ENCODE measurements around a stretch of chr7.

DNA sequence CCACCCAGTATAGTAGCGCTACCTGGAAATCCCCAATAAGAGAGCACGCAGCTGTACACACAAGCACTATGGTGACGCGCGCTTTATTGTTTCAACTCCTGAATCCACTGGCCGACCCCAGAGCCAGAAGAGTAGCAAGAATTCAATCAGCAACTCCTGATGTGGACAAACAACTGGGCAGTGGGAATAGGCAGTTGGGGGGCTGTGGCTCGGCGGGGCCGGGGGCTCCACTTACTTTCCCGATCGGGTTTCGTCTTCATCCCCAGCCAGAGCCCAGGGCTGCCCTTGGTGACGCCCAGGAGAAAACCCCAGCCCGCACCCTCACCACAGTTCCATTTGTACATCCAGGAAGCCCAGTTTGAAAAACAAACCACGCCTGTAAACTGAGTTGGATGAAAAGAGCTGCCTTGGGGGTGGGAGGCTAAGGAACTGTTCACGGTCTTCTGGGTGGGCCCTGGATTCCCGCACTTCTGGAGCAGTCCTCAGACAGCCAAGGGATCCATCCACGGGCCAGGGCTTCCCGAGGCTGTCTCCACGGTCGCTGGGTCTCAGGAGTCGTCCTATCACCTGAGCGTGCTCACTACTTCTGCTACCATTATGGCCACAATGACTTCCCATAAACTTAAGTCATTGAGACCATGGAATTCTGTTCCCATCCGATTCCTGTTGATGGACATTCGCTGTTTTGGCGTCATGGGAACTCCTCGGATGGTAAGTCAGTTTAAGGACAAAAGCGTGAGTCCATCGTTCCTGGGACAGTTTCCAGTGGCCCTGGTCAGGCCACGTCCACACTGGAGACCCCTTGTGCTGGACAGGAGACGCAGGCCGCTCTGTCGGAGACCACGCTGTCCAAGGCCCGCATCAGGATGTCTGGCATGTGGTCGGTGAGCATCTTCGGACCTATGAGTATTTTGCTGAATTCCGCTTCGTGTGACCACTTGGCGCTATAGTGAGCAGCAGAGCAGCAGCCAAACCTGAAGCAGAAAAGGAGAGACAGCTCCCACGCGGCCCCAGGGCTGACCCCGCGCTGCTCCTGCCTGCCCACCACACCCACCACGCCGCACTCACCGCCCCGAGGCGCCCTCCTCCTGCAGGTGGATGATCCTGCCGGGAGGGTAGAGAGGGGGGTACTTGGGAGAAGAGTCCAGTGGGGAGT is 35.1 kb downstream of the RAC1 start:
- RRBS: 96% methylated on average over 1 of the region's 50 CpGs

DNA sequence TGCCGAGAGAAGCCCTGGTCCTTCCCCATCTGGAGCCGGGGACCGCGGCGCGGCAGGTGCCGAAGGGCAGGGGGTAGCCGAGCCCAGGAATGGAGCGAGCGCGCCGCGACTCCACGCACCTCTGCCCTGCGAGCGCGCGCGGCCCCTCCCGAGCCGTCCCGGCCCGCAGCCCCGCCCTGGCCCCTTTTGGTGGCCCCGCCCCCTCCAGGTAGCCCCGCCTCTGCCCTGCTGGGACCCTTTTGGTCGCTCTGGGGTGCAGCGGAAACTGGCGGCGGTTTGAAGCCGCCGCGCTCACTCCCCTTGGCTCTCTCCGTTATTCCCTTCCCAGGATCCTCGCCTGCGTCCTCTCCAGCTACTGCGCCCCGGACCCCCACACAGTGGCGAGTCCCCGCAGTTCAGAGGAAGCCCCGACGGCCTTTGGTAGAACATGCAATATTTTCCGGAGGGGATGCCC is 20.2 kb downstream of the GRID2IP start:
- RRBS: 2% methylated on average over 8 of the region's 43 CpGs

- RRBS: 16% methylated on average over 5 of the region's 31 CpGs
Observed at GRCh38 chr7:6536581-6537207, 14.6 kb downstream of the GRID2IP start.

DNA sequence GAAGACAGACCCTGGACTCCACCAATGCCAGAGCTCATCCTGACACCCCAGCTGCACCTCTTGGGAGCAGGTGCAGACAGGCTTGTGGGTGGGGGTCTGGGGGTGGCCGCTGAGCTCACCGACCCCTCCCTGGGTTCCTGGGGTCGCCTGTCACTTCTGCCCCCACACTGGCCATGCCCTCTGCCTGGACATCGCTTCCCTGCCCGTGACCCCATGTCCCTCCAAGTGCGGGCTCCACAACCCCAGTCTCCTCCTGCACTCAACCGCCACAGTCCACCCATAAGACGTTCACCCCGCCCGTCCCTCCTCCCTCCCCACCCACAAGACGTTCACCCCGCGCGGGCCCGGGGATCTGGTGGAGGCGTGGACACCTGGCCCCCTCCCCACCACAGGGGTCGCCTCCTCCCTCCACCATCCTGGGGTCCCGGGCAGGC is 562 bp upstream of the ZNF316 start:
- RRBS: 6% methylated on average over 4 of the region's 18 CpGs

DNA sequence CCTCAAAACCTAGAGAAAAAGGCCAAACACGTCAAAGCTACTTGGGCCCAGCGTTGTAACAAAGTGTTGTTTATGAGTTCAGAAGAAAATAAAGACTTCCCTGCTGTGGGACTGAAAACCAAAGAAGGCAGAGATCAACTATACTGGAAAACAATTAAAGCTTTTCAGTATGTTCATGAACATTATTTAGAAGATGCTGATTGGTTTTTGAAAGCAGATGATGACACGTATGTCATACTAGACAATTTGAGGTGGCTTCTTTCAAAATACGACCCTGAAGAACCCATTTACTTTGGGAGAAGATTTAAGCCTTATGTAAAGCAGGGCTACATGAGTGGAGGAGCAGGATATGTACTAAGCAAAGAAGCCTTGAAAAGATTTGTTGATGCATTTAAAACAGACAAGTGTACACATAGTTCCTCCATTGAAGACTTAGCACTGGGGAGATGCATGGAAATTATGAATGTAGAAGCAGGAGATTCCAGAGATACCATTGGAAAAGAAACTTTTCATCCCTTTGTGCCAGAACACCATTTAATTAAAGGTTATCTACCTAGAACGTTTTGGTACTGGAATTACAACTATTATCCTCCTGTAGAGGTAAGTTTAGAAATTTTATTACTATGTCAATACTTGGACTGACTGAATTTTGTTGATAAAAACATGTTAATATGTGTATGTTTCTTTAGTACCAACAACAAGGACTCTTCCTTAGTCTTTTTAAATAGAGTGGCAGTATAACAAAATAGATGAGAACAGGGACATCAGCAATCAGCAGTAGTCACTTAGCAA is 56.2 kb downstream of the C1GALT1 start:
- RRBS: no CpG with 5 or more reads among the region's 5 CpGs

GRCh38 chr7:7416232-7416722 is 119.4 kb downstream of the COL28A1 start:
- RRBS: no CpG with 5 or more reads among the region's 4 CpGs

GRCh38 chr7:7576870-7577835 is 10.5 kb downstream of the MIOS start:
- RRBS: no CpG with 5 or more reads among the region's 9 CpGs

- RRBS: no CpG with 5 or more reads among the region's 8 CpGs
Observed at GRCh38 chr7:7772209-7773047, 54.0 kb upstream of the RPA3 start.

DNA sequence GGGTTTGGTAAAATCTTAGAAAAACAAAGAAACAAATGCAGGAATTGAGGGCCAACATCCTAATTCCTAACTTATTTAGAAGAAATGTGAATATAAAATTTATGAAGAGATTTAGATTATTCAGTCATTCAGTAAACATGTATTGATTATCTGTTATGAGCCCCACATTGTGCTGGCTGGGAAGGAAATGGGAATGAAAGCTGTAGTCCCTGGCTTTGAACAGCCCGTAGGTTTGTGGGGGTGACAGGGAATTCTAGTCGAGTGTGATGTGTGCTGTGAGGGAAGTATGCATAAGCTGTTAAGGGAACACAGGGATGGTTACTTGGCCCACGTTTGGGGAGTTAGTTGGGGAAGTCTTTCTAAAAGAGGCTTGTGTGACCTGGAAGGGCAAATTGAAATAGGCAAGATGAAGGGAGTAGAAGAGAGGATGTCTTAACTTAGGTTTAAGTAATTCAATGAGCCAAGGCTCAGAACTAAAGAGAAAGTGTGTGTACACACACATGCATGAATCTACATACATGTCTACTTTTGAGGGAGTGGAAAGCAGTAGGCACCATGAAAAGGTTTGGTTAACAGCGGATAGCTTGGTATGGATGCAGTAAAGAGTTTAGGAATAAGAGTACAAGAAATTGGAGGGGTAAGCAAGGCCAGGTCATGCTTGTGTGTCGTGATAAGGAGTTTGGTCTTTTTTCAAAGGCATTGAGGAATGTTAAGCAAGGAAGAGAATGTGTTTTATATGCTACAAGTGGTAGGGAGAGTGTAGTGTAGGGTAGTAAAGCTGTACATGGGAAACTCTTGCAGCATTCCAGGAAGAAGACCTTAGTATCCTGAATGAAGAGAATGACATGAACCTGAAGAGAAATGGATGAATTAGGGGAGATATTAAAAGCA is 102.3 kb upstream of the GLCCI1 start:
- RRBS: no CpG with 5 or more reads among the region's 5 CpGs

GRCh38 chr7:8133973-8134958 is 127.7 kb downstream of the ICA1 start:
- RRBS: no CpG with 5 or more reads among the region's 11 CpGs

- RRBS: no CpG with 5 or more reads among the region's 6 CpGs
Observed at GRCh38 chr7:8232496-8233357, 29.2 kb downstream of the ICA1 start.

- RRBS: 10% methylated on average over 7 of the region's 16 CpGs
Observed at GRCh38 chr7:8262438-8262759, 432 bp upstream of the ICA1 start.

- RRBS: no CpG with 5 or more reads among the region's 41 CpGs
Observed at GRCh38 chr7:10779724-10780449, 160.1 kb downstream of the NDUFA4 start.

GRCh38 chr7:10974748-10975191 is 1.1 kb downstream of the PHF14 start:
- RRBS: no CpG with 5 or more reads among the region's 3 CpGs

DNA sequence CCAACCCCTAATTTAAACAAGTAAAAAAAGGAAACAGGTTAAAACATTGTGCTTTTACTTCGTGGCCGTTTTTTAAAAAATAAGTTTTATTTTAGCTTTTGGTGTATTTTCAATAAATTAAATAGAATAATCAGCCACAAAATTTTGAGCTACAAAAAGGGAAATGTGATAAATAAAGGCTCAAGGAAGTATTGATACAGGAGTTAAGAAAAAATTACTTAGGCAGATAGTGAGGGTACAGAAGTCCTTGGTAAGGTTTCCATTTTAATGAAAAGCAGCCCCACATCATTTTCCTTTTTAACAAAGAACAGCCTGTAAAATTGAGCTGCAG is 279.7 kb downstream of the THSD7A start:
- RRBS: no CpG with 5 or more reads among the region's 2 CpGs

DNA sequence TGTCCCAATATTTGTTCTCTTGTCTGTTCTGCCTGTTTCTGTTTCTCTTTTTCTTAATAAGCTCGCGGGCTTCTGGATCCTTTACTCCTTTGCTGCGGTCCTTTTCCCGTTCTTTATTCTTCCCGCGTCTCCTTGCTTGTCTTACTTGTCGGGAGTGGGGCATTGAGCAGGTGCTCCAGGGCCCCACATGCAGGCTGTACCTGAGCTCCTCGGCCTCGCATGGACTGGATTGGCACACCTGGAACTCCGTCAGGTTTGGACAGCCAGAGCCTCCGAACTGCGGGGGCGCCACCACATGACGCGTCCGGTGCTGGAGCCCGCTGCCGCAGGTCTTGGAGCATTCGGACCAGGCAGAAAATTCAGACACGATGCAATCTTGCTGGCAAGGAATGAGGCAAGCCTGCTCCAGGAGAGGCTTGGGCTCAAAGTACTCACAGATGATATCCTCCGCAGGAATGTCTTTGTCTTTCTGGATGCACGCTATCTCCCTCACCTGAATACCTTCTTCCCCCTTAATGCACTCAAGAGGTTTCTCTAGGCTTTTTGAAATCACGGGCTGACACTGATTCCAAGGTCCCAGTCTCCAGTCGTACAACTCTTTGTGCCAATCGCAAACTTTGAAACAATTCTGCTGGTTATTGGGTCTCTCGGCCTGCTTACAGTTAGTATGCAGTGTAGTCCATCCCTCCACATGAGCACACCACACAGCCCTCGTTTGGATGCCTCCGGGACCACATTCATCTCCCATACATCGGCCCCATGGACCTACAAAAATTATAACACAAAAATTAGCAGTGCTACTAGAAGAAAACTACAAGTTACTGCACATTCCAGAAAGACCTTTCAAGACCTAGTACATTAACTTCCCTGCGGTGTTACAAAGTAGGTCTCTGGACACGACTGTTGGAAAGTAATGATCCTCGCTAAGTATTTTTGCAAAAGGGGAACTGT is 195.5 kb downstream of the THSD7A start:
- RRBS: no CpG with 5 or more reads among the region's 32 CpGs

DNA sequence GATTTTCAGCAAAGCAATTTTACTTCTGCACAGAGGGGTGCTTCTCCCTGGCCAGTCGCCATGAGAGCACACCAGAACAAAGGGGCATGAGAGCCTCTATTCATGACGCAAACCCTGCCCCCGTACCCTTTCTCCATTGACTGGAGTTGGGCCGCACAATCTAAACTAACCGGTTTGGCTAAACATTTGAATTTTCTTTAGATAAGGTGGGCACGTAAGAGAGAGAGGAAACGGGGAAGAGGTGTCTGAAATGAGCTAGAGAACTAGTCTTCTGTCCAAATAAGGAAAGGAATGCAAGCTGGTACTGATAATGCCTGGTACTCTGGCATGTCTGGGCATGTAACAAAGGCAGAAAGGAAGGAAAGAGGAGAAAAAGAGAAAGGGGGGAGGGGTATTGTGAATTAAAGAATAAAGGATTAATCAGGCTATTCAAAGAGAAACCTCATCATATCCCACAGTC is 13.2 kb upstream of the SCIN start:
- RRBS: no CpG with 5 or more reads among the region's 7 CpGs

GRCh38 chr7:12691625-12692413 is 4.4 kb downstream of the ARL4A start:
- RRBS: no CpG with 5 or more reads among the region's 5 CpGs

GRCh38 chr7:13016053-13016547 is 328.7 kb downstream of the ARL4A start:
- RRBS: no CpG with 5 or more reads among the region's 10 CpGs

GRCh38 chr7:13017215-13017930 is 329.9 kb downstream of the ARL4A start:
- RRBS: no CpG with 5 or more reads among the region's 4 CpGs